Vagina (tissue), 1 donor: ENCODE measurements around the genes IL17C and APRT.

DNA sequence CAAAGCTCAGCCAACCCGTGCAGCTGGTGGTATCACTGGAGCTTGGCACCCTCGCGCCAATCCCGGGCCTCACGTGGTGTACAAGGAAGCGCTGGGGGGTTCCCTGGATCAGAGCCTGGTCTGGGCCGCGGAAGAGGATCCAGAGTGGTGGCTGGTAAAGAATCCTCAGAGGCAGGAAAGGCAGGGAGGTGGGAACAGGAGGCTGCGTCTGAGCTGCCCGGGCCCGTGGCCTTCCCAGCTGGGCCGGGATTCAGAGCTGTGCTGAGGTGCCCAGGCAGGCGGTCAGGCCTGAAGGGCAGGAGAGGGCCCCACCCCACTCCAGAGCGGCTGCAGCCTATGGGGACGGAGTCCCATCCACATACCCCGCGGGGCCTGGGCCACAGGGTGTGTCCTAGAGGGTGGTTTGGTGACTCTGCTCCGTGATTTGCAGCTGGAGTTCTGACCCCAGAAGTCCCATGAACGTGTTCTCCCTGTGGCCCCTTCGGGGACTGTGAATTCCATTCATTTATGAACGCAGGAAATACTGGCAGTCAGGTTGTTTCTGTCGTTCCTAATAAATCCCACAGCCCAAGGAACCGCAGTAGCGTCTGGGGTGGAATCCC, 36.3 kb downstream of the ZFPM1 start:
- PRO-cap = no peak
- RAMPAGE, long total RNA = no peak

GRCh38 chr16:88498558-88499071, 45.5 kb downstream of the ZFPM1 start:
- PRO-cap = no peak
- RAMPAGE, long total RNA = no peak

- PRO-cap = no peak
- RAMPAGE, long total RNA = no peak
These were observed 21.4 kb downstream of the ZC3H18 start for GRCh38 chr16:88591603-88591964.

GRCh38 chr16:88638030-88638626, at the start of gene IL17C:
Gene IL17C, plus strand, starts transcription at chr16:88638572.
- PRO-cap = no peak
- RAMPAGE, long total RNA = no peak

GRCh38 chr16:88640368-88641097, 2.2 kb downstream of the IL17C start:
- PRO-cap = no peak
- RAMPAGE, long total RNA = no peak

GRCh38 chr16:88656143-88656698, 5.4 kb upstream of the CYBA start:
- PRO-cap = no peak
- RAMPAGE, long total RNA = no peak

- PRO-cap = no peak
- RAMPAGE, long total RNA = no peak
These were observed 1.9 kb upstream of the MVD start for GRCh38 chr16:88664751-88665272.

- PRO-cap = no peak
- RAMPAGE, long total RNA = no peak
These were observed 6.8 kb upstream of the SNAI3 start for GRCh38 chr16:88693194-88693508.

- PRO-cap = bidirectional peak, plus-strand start at chr16:88703790, minus-strand start at chr16:88703646
- RAMPAGE, long total RNA = start-site peak on the minus strand at chr16:88703620-88703656, 6 reads
These were observed 2.4 kb downstream of the RNF166 start for GRCh38 chr16:88703428-88704497.

- PRO-cap = no peak
- RAMPAGE, long total RNA = start-site peak on the minus strand at chr16:88721368-88721431, 29 reads; start-site peak on the minus strand at chr16:88721562-88721624, 49 reads
These were observed 15.2 kb downstream of the CTU2 start for GRCh38 chr16:88721080-88722367.

- PRO-cap = no peak
- RAMPAGE, long total RNA = start-site peak on the minus strand at chr16:88725022-88725075, 27 reads
These were observed 18.5 kb downstream of the CTU2 start for GRCh38 chr16:88724745-88725231.

DNA sequence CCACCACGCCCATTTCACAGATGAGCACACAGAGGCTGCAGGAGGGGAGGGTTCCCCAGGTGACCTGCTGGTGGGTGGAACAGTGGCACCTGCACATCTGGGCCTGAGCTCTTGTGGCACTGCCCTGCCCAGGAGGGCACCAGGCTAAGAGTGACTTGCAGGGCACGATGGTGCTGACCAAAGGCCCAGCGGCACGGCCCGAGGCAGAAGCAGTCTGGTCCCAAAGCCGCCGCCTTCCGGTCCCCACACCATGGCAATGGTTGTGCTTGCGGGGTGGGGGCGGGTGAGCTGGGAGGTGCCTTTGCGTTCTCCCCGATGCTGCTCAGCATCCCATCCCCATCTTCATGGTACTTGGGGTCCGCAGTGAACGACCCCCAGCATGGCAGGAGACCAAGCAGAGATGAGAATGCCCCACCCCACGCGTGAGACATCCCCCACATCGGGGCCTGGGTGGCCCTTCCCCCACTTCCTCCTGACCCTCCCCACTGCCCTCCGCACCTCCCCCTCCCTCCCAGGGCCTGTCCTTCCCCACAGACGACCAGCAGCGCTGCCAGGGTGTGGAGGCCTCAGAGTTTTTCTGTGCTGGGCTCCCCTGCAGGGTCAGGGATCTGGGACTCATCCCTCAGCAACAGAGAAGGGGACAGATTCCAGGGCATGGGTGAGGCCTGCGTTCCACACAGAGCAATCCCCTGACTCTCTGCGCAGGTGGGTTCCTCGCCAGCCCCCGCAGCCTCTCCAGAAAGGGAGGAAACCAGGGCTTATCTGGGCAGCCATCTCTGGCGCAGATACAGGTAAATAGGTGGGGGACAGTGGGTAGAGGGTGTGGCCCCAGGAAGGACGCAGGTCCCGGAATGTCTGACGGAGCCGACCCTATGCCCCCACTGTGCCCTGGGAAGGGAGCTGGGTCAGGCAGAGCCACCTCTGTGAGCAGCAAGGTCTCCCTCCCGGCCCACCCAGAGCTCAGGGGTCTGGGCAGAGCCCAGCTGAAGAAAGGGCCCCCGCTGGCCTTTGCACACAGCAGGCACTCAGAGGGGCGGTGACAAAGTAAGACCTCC, 23.4 kb downstream of the PIEZO1 start:
- PRO-cap = no peak
- RAMPAGE, long total RNA = no peak

- PRO-cap = no peak
- RAMPAGE, long total RNA = no peak
These were observed 19.9 kb downstream of the PIEZO1 start for GRCh38 chr16:88764912-88765682.

DNA sequence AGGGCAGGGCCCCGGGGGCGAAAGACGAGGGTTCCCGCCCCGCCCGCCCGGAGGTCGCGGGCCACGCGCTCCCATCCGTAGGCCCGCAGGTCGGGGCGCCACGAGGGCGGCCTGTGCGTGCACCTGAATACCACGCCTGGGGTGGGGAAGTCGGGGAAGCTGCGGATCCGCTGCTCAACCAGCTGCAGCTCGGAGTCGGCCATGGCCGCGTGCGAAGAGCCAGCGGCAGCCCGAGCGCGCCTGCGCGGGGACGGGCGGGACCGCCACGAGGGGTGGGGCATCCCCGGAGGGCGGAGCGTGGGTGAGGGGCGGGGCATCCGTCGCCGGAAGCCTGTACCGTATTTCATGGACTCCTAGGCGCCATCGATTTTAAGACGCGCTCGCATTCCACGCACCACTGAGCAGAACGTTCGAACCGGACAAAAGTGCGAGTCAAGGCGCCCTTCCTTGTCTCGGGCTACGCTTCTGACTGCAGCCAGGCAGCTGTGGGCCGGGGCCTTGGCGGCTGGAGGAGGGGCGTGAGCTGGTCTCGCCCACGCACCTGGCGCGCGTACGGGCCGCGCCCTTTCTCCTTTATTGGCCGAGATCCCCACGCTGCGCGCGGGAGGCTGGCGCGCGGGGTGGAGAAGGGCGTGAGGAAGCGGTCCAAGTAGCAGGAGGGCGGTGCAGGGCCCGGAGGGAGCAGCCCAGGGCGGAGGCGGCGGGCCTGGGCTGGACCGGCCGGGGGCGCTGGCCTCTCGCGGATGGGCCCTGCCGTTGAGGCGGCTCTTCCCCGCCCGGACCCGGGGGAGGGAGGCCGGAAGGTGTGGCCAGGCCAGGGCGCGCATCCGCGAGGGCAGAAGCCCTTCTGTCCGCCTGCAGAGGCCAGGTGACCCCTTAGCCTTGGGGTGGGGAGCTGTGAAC, at the start of gene APRT:
TSS of gene APRT (minus strand) at position 232 of the 903 bp plus-strand sequence.
- PRO-cap = bidirectional peak, plus-strand start at position 372 of the sequence, minus-strand start at position 232 of the sequence; bidirectional peak, plus-strand start at position 655 of the sequence, minus-strand start at position 471 of the sequence
- RAMPAGE, long total RNA = start-site peak on the minus strand centred at position 220 of the sequence, 15 bp wide, 148 reads

- PRO-cap = no peak
- RAMPAGE, long total RNA = no peak
These were observed 13.7 kb downstream of the GALNS start for GRCh38 chr16:88842920-88843522.

DNA sequence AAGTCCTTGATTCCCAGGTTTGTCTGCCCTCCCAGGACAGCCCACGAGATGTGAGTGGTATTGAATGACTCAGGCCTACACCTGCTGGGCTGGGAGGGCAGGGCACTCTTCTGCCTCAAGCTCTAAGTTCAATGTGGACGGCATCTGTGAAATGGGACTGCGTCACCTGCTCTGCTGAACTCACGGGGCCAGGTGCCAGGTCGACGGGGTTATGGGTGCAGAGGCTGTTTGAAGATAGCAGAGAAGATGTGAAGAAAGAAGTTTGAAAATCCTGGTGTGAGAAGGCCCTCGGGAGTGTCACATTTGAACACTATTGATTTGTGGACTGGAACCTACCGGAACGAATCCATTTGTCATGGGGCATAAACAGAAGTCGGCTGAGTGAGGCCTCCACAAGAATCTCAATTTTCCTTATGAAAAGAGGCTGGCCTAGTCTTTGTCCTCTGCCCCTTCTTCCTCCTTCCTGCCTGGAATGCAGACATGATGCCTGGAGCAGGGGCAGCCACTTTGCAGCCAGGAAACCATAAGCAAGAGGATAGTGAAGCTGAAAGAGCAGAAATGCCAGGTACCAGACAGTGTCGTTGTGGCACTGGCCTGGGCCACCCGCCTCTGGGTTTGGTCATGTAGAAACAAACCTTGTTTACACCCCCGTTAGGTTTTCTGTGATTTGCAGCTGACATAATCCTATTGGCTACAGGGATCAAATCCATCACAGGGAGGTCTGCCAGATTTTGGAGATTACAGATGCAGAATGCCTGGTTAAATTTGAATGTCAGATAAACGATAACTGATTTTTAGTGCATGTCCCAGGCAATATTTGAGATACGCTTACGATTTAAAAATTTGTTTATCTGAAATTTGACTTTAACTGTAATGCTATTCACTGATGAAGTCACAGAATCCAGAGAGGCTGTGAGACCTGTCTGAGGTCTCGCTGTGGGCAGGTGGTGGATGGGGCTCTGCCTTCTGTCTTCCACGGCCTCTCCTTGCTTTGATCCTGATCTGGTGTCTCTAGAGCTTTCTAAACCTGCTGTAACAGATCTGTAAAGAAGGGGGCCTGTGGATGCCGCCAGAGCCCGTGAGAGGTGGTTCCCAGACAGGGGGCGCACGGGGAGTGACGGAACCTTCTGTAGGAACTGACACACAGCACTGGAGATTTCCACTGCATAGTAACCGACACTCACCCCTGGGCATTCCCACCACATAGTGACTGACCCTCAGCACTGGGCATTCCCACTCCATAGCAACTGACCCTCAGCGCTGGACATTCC, 16.4 kb downstream of the CBFA2T3 start:
- PRO-cap = no peak
- RAMPAGE, long total RNA = no peak

DNA sequence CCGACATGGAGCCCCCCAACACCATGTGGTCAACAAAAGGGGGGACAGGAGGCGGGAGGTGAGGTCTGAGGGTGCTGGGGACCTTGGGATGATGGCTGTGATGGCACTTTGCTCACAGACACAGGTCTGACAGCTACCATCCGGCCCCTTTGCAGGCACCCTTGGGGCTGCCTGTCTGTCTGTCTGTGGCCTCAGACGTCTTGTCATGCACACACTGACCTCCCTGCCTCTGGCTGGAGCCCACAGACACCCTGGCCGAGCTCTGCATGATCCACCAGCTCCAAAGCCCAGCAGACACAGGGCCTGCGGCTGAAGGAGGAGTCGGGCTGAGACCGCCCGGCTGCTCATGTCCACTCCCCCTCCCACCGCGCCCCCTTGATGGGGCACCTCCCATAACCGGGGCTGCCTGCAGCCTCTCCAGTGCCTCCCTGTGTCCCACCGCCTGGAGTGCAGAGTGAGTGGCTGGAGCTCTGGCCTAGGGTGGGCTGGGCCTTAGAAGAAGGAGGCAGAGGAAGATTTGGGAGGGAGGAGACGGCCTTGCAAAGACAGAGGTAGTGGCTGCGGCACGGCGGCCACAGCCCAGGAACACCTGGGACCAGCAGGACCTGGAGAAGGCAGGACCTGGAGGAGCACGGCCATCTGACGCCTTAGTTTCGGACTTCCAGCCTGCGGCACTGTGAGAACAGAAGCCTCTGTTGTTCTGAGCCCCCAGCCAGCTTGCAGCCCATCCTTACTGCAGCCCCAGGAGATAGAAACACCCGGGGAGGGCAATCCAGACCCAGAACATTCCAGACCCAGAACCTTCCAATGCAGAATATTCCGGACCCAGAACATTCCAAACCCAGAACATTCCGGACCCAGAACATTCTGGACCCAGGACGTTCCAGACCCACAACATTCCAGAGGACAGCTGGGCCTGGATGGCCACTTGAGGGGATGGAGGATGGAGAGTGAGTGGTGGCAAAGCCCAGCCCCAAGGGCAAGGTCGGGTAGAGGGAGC, 3.9 kb downstream of the CBFA2T3 start:
- PRO-cap = no peak
- RAMPAGE, long total RNA = no peak

GRCh38 chr16:88983600-88984944, 7.1 kb upstream of the CBFA2T3 start:
- PRO-cap = no peak
- RAMPAGE, long total RNA = no peak

- PRO-cap = no peak
- RAMPAGE, long total RNA = no peak
These were observed 22.8 kb upstream of the CBFA2T3 start for GRCh38 chr16:88999799-89000121.

- PRO-cap = no peak
- RAMPAGE, long total RNA = no peak
These were observed 8.6 kb downstream of the ACSF3 start for GRCh38 chr16:89102040-89102879.